Diencephalon (tissue), 2 donors: ENCODE data around the genes USP30, ALKBH2 and FAM222A.

DNA sequence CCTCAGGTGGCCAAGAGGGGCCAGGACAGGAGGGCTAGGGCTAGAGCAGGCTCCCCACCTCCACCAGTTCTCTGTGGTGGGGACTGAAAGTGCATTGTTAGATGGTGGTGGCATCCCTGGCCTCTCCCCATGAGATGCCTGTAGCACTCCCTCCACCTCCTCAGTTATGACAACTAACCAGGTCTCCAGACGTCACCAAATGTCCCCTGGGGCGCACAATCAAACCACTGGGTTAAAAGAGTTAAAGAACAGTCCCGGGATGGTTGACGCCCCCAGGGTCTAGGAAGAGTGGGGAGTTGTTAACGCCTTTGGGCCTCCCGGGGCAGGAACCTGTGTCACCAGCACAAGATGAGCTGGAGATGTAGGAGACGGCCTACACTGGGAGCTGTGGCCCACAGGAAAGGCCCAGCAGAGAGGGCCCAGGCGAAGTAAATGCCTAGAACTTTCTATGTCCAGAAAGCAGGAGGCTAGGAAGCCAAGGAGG is 2.6 kb downstream of the FICD start:
- RAMPAGE, long total RNA = no peak

GRCh38 chr12:108562959-108563422 is 595 bp downstream of the ISCU start:
- RAMPAGE, long total RNA = no peak

GRCh38 chr12:108629586-108630424 is 3.9 kb downstream of the SELPLG start:
- RAMPAGE, long total RNA = no peak

GRCh38 chr12:108631660-108632396 is 1.9 kb downstream of the SELPLG start:
- RAMPAGE, long total RNA = no peak

GRCh38 chr12:108634294-108634812 is 659 bp upstream of the SELPLG start:
- RAMPAGE, long total RNA = no peak

DNA sequence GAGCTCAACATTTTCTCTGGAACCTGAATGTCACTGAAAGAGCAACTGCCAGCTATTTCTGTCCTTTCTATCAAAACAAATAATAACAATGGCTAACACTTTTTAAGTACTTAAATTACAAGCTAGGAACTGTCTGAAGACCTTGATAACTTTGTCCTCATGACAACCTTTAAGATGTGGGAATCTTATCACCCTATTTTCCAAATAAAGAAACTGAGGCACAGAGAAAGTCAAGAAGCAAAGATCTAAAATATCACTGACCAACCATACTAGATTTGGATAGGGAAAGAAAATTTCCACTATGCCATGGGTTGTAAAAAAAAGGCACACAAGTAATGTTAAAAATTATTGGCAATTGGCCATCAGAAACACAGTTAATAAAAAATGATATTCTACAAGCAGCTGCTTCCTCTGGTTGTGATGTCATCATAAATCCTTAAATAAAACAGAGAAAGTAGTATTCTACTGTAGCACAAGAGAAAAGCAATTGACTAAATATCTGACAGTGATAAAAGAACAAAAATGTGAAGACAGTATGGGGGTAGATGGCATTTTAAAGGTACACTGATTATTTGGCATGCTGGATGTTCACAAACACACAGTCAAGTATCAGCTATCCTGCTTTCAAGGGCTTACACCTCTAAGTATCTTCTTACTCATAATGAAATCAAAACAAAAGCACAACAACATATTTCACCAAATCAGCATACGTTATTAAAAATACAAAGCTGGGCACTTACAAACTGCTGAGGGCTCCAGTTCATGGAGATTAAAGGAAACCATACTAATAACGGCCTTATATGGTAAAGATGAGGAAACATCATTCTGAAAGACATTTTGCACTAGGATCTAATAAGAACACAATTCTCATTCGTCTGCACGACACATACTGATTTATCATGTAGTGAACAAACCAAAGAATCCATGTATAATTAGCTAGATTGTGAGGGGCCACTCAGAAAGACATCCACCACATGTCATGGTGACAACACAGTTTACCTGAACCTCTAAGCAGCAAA is 45.7 kb downstream of the CORO1C start:
- RAMPAGE, long total RNA = no peak

DNA sequence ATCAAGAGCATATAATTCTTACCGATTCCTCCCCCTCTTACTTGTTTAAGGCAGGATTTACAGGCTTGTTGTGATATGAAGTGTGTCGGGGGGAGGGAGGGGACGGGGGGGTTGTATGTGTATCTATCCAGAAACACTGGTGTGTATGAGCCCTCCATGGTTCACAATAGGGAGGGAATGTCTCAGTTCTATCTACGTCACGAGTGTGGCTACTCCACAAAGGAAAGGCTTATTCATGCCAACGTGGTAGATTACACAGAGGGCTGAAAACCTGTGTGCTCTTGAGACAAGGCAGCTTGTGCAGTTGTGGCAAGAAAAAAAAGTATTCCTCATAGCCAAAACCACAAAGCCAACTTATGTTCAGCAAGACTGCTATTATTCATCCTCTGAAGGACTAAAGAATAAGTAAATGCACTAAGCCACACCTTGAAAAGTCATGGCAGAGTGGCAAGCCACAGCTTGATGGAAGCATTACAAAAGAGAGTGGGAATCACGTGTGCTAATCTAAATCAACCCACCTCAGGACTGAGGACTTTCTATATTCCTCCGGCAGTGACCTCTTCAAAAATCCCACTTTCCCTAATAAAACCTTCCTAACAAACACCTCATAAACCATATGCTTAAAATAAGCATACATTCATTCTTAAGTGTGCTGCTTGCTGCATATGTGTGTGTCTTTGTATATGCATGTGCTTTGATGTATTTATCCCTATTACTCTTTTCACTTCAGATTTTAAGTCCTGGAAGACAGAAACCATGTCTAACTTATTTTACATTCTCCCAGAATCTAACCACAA is 34.8 kb downstream of the CORO1C start:
- RAMPAGE, long total RNA = no peak

DNA sequence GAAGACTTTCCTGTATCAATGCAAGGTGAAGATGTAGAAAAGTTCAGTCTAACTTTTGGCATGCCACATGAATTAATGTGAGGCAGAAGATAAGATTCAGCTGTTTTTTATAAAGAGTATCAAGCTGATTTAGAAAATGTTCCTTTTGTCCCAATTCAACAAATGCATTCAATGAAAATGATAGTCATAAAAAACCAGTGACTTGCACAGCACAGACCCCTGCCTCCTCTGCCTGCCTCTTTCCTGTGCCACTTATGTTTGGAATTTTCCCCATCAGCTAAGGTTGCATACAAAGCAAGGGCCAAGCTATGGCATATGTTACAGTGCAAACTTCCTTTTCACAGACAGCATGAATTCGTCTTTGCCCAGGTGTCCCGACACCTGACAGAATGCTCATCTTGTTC is 53.4 kb upstream of the CORO1C start:
- RAMPAGE, long total RNA = no peak

DNA sequence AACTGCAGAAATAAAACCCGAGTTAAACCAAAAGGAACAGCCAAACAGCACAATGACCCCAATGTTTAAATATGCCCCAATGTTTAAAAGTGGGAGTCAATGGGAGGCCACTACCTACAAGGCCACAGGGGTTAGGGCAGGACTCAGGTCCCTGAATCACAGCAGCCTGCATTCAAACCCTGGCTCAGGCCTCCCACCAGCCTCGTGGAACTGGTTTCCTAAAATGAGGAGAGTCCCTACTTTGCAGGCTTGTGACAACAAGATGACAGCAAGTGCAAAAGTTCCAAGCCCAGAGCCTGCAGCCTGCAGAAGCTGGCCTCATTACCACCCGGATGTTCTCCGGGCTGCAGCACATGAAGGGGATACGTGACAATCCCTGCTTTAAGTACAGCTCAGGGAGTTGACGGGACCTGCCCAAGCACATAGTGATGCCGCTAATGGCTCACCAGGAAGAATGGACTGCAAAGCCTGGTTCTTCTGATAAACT is 15.1 kb downstream of the SSH1 start:
- RAMPAGE, long total RNA = no peak

- RAMPAGE, long total RNA = no peak
Measured at GRCh38 chr12:108850798-108851731, 6.3 kb downstream of the SSH1 start.

GRCh38 chr12:109052171-109052726 is at the start of gene USP30:
Gene USP30 (plus strand): TSS chr12:109052576.
- RAMPAGE, long total RNA = no peak

DNA sequence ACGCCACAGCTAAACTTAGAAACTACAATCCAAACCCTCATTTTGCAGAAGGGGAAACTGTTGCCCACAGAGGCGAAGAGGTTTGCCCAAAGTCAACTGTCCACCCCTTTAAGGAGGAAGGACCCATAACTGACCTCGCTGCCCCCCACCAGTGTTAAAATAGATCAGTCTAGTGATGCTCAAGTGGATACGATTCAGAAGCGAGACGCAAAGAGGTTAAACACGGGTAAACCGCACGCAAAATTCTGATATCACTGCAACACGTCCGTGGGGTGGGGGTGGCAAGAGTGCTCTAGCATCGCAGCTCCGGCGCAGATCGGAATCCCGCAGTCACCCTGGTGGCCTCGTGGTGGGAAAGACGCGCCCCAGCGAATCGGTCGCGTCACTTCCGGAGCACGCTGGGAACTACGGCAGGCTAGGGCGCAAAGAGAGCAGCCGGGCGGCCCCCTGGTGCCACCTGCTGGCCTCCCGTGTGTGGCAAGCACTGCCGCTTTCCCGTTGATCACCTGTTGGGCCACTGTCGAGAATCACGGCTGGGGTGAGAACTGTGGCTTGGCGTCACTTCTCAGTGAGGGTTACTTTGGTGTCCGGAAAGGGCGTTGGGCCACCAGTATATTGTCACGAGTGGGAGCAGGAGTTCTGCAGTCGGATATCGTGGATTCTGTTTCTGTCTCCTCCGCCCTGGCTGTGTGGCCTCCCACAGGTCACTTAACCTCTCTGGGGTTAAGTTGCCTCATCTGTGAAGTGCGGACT is at the start of gene ALKBH2:
Gene ALKBH2 (minus strand): TSS at position 360 of the 753 bp plus-strand sequence.
- RAMPAGE, long total RNA = start-site peak on the minus strand centred at position 335 of the sequence, 83 bp wide, 524 and 275 reads in 2 replicates

DNA sequence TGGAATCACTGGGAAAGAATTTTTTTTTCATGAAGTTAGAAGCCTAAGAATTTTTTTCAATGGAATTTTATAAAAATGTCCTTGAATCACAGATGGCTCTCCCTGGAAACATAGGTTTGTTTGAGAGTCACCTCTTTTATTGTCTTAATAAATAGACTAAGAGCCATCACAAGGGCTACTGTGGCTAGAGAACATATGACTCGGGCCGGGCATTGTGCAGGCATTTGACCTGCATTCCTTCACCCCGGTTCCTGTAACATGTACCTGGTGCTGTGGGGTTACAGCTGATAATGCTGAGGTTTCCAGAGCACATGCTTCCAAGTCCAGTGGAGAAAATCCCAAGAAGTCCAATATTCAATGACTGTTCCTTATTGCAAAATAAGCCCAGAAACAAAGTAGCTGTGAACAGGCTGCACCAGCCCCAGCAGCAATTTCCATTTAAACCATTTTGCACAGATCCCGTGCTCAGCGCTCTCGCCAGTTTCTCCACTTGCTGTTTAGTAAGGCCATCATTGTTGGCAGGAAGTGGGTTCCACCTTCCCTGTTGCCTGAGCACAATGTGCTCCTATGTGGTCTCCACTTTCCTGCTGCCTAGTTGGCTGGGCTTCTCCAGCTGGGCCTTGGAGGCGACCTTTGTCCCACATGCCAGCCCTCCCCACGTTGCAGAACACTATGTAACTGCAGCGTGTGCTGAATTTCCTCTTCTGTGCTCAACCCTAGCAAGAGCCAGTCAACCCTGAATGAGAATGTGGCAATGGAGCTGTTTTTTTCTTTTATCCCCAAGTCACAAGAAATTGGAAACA is 838 bp upstream of the ACACB start:
- RAMPAGE, long total RNA = no peak

GRCh38 chr12:109264539-109265633 is 44.2 kb downstream of the FOXN4 start:
- RAMPAGE, long total RNA = no peak

DNA sequence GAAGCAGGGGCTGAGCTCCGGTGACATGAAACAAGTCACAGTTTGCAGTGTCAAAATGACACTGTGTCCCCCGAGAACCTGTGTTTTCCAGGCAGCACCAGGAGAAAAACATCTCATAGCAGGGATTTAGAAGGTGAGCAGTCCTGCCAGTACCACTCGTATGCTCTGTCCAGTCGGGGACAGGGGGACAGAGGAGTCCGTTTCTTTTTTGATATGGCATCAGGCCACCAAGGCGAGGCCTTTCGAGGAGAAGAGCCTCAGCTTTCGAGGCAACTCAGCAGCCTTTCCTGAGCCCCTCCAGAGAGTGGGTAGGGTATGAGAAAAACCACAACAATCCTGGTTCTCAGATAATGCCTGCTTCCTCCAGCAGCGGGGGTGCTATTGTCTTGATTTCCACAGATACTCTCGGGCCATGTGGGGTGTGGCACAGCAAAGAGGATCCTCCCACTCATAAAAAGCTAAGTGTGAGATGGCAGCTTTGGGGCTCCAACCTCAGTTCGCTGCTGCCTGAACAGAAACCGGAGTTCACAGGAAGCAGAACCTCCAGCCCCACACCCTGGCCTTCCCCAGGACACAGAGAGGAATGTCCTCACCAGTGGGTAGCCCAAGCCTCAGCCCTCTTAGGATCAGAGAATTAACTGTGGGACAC is 9.3 kb downstream of the KCTD10 start:
- RAMPAGE, long total RNA = no peak

GRCh38 chr12:109533226-109533848 is 40.0 kb downstream of the MMAB start:
- RAMPAGE, long total RNA = no peak

DNA sequence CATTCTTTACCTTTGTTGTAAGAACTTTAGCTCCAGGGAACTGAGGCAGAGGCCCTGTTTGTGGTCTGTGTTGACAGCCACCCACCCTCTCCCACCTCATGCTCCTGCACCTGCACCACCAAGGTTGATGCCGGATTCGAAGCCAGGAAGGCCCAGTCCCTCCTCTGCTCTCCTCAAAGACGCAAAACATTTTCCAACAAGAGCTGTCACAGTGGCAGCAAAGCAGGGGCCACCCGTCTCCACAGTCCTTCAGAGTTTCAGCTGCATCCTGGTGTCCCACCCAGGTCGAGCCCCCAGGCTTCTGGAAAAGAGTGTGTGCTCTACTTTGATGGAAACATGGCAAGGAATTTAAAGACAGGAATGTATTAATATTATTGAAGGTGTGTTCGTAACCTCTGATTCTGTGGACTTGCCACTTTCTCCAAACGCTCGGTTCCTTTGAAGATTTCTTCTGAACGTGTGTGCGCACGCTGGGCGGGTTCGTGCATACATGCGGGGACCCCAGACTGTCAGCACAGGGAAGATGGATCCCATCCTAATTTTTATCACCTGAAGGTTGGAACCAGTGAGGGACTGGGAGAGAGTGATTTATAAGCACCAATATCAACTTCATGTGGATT is 37.3 kb downstream of the MMAB start:
- RAMPAGE, long total RNA = no peak

- RAMPAGE, long total RNA = no peak
Measured at GRCh38 chr12:109540347-109541038, 32.8 kb downstream of the MMAB start.

- RAMPAGE, long total RNA = no peak
Measured at GRCh38 chr12:109606531-109607104, 33.0 kb downstream of the MVK start.

DNA sequence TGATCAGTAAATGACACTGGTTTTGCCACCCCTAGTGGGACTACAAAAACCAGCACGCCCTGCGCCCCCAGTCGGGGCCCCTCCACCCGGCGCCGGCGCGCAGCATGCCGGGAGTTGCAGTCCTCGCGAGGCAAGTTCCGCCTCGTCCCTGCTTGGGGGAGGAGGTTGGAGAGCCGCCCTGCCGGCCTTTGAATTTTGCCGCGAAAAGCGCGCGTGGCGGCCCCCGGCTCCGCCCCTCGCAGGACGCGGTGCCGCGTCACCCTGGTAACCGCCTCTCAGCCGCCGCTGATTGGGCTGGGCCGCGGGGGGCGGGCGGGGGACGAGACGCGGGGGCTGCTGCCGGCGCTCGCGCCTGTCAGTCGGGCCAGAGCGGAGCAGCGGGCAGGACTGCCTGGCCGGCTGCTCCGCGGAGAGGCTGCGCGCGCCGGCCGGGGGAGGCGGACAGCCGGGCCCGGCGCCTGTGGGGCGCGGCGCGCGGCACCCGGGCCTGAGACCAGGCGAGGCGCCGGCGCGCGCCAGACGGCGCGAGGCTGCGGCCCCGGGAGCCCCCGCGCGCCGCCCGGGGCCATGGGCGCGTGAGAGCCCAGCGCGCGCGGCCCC is at the start of gene FAM222A:
Gene FAM222A (plus strand): TSS at position 358 of the 600 bp plus-strand sequence.
- RAMPAGE, long total RNA = no peak